ENCODE data around the gene SLC49A4.

GRCh38 chr3:120555443-120556585 is 40.3 kb upstream of the NDUFB4 start:
- PRO-cap: no peak
- RRBS, 2 experiments: no CpG with 5 or more reads among the region's 7 CpGs

DNA sequence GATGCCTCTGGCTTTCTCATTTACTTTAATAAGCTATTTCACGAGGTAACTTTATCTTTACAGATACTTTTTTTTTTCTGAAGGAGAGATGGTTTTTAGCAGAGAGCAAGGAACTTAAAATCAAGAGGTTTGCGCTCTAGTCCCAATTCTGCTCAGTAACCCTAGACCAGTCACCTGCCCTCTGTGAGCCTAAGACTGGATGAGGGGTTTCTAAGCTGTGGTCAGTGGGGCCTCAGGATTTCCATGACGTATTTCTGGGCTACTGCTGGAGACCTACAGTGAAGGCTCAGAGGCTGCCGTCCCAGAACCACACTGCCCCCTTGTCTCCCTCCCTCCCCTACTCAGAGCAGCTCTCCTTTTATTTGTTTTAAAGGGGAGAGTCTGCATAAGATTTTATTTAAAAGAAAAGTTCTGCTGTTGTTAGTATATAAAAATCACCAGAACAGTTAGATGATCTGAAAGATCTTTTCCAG is 28.8 kb upstream of the NDUFB4 start:
- PRO-cap: no peak
- RRBS, 2 experiments: no CpG with 5 or more reads among the region's 4 CpGs

GRCh38 chr3:120642204-120642959 is 39.7 kb downstream of the HGD start:
- PRO-cap: no peak
- RRBS, 2 experiments: no CpG with 5 or more reads among the region's 7 CpGs

- PRO-cap: no peak
- RRBS, 2 experiments: no CpG with 5 or more reads among the region's 6 CpGs
Measured at GRCh38 chr3:121601058-121601848, 8.1 kb downstream of the FBXO40 start.

- PRO-cap: no peak
- RRBS, 2 experiments: no CpG with 5 or more reads among the region's 4 CpGs
Measured at GRCh38 chr3:121836034-121836404, 1.0 kb downstream of the EAF2 start.

GRCh38 chr3:121998776-121999380 is 23.2 kb downstream of the ILDR1 start:
- PRO-cap: no peak
- RRBS, 2 experiments: no CpG with 5 or more reads among the region's 4 CpGs

DNA sequence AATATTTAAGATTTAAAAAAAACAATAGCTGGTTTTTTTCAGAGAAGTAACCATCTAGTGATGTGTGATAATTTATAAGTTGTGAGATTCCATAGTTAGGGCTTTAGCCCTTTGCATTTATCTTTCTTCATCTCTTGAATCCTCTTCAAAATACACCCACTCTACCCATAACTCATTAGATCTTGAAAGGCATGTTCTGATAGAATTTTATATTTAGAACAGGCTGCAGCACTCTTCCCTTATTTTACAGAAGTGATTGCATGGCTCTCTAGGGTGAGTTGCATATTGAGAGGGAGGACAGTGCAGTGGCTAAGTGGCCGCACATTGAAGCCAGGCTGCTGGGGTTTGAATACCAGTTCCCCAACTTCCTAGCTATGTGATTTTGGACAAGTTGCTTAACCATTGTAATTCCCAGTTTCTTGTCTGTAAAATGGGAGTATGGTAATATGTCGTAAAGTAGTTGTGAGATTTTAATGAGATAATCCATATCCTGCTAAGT is 2.5 kb downstream of the CD86 start:
- PRO-cap: no peak
- RRBS, 2 experiments: no CpG with 5 or more reads among the region's 2 CpGs

DNA sequence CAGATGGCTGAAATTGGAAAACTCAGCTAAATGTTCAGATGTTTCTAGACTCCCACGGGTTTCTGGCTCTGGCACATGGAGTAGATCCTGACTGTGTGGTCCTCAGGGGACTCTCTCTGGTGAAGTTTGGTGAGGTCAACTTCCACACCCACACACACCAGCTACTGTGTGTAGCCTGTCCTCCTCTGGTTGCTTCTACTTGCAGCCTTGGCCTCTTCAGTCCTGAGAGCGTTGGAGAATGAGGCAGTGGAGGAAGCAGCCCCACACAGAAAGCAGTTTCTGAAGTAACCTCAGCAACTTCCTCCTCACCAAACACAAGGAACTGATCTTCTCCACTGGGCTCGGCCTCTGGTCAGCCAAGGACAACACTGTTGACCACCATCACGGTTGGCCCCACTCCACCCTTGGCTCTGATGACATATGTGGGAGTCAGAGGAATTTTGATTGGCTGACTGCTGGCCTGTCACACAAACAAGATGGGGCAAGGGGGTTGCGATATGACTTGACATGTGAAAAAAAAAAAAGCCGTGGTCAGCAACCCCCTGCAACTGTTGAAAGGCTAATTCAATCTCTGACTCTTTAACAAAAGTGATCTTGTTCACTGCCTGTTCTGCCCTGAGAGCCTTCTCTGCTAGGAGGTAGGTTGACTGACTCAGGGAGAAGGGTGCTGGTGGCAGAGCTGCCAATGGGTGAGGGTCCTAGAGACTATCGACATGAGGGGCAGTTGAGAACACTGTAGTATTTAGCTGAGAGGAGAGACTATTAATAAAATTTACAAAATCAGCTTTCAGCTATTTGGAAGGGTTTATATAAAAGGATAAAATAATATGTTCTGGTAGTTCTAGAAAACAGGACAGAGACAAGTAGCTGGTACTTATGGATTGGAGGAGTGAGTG is 19.7 kb downstream of the CD86 start:
- PRO-cap: no peak
- RRBS, 2 experiments: no CpG with 5 or more reads among the region's 7 CpGs

GRCh38 chr3:122120063-122120753 is 63.3 kb upstream of the CASR start:
- PRO-cap: no peak
- RRBS, 2 experiments: no CpG with 5 or more reads among the region's 3 CpGs

DNA sequence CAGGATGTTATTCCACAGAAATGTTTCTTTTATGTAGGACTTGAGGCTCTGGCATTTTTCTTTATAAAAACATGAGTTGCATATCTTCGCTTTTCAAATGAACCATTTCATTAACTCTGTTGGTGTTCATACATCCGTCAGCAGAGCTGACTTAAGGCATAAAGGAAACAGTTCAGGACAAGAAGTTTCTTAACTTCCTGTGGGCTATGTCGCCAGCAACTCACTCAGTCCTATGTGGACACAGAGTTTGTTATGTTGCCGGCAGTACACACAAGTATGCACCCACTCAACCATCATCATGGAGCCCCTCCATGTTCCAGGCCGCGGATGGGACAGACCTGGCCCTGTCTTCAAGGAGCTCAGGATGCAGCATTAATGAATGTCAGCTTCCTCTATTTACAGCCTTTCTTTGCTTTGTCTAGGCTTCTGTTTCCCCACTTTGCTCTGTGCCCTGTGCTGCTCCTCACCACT is 64.0 kb downstream of the CASR start:
- PRO-cap: no peak
- RRBS, 2 experiments: no CpG with 5 or more reads among the region's 6 CpGs

DNA sequence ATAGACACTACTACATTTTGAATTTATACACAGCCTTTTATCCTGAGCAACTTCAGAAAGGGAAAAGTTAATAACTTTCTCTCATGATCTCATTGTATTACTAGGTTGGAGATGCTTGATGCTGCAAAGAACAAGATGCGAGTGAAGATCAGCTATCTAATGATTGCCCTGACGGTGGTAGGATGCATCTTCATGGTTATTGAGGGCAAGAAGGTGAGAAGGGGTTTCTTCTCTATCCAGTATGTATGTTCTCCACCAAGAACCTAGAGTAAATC is 8.7 kb downstream of the WDR5B start:
- PRO-cap: no peak
- RRBS, 2 experiments: no CpG with 5 or more reads among the region's 2 CpGs

GRCh38 chr3:122502067-122502820 is 12.5 kb downstream of the KPNA1 start:
- PRO-cap: no peak
- RRBS, 2 experiments: no CpG with 5 or more reads among the region's 3 CpGs

DNA sequence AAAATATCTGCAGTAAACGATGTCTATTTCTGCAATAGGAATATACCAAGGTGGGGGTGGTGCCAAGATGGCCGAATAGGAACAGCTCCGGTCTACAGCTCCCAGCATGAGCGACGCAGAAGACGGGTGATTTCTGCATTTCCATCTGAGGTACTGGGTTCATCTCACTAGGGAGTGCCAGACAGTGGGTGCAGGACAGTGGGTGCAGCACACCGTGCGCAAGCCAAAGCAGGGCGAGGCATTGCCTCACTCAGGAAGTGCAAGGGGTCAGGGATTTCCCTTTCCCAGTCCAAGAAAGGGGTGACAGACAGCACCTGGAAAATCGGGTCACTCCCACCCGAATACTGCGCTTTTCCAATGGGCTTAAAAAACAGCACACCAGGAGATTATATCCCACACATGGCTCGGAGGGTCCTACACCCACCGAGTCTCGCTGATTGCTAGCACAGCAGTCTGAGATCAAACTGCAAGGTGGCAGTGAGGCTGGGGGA is 52.2 kb downstream of the PARP14 start:
- PRO-cap: no peak
- RRBS, 2 experiments: no CpG with 5 or more reads among the region's 15 CpGs

DNA sequence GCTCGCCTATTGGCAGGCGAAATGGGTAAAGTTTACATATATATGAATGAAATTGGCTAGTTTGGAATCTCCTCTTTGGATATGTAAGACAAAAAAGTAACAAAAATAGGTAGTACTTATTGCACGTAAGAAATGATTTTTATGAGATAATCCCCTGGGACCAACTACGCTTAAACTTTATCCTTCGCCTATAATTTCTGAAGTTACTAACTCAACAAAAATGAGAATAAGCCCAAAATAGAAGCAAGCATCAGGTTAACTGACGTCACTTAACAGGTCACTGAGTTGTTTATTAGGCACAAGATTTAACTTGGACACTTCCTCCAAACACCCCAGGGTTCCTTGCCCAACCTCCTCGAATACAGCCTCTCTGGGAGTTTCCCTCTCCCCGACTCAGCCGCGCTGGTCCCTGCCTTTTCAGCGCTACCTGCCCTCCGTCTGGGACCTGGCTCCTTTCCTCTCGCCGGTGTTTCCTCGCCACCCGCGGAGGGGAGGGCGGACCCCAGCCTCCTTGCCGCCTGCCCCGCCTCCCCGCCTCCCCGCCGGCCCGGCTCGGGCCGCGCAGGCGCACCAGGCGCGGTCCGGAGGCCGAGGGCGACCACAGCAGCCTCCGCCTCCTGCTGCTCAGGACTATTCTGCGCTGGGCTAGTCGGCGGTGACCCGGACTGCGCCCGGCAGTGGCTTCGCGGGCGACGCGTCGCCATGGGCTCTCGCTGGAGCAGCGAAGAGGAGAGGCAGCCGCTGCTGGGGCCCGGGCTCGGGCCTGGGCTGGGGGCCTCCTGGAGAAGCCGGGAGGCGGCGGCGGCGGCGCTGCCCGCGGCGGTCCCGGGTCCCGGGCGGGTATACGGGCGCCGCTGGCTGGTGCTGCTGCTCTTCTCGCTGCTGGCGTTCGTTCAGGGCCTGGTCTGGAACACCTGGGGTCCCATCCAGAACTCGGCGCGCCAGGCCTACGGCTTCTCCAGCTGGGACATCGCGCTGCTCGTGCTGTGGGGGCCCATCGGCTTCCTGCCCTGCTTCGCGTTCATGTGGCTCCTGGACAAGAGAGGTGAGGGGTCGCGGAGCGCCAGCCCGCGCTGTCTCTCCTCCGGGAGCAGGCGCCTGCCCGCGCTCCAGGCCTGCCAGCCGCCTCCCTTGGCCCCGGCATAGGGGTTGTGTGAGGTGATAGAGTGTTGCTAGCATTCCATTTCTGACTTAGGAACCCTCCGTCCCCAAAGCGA is at the start of gene SLC49A4:
Gene SLC49A4, plus strand, starts transcription at position 579 of the 1,217 bp plus-strand sequence.
- PRO-cap: bidirectional peak, plus-strand start at position 627 of the sequence, minus-strand start at position 440 of the sequence; unidirectional peak, minus-strand start at position 1,106 of the sequence
- RRBS, 2 experiments: 1 to 2% methylated on average over 34 to 45 of the region's 92 CpGs

- PRO-cap: no peak
- RRBS, 2 experiments: no CpG with 5 or more reads among the region's 7 CpGs
Measured at GRCh38 chr3:122881328-122881869, 86.5 kb downstream of the SLC49A4 start.

DNA sequence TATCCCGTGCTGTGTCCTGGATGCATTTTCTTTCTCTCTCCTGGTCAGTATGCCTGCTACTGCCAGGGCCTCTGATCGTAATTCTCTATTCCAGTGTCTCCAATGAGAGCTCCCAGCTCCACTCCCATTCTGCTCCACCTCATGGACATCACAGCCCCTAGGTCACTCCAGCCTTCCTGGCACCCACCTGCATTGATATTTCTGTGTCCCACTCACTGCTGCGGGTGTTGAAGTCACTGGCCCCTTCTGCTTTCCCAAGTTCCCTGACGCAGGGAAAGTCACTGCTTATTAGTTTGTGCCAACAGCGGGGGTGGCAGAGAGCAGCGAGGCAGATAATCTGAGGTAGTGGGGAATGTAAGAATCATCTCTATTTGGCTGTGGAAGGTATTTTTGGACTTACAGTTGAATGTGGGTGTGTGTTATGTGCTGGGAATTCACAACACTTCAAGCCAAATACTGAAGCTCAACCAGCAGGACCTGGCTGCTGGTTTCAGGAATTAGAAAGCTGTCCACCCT is 58.0 kb downstream of the SEMA5B start:
- PRO-cap: no peak
- RRBS, 2 experiments: no CpG with 5 or more reads among the region's 6 CpGs

DNA sequence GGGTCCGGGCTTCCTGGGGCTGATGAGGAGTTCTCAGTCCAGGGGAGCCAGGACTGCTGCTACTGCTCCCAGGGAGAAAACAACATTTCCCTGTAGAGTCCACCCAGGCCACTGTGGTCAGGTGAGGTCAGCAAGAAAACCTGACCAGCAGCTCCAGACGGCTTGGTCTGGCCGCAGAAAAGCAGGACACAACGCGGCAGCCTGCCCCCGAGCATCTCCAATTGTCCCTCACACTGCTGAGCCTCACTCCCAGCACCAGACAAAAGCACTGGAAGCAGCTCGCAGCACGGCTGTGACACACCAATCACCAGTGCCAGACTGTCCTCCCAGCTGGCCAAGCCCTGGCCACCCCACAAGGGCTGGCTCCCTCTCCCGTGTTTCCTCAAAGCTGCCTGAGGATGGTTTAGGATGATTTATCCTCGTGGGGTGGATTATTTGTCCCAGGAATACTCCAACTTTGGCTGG is 34.5 kb downstream of the SEMA5B start:
- PRO-cap: no peak
- RRBS, 2 experiments: no CpG with 5 or more reads among the region's 10 CpGs

DNA sequence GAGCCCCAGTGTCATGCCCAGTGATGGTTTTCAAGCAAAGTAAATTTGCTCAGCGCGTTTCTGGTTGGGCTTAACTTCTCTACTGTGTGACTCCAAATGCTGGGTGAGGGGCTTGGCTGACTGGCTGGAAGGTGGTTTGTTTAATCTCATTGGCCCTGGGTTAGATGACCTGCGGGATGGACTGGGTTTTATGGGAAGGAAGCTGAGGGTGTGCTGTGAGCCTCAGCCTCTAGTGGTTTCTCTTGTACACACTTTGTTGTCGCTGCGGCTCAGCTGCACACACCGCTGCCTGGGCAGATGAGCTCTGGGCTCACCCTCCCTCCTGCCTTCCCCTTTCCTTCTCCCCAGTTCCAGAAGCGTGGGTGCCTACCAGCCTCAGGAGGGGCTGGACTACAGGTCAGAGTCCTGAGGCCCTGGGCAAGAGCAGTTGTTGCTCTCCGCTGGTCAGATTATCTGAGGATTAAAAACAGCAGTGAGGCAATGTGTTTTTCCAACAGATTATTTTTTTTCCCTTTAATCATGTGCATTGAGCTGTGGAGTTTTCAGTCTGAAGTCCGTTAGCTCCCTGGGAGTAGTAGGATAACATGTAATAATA is 18.6 kb downstream of the PDIA5 start:
- PRO-cap: no peak
- RRBS, 2 experiments: no CpG with 5 or more reads among the region's 9 CpGs

- PRO-cap: no peak
- RRBS, 2 experiments: no CpG with 5 or more reads among the region's 9 CpGs
Measured at GRCh38 chr3:123228287-123229017, 26.7 kb downstream of the SEC22A start.

DNA sequence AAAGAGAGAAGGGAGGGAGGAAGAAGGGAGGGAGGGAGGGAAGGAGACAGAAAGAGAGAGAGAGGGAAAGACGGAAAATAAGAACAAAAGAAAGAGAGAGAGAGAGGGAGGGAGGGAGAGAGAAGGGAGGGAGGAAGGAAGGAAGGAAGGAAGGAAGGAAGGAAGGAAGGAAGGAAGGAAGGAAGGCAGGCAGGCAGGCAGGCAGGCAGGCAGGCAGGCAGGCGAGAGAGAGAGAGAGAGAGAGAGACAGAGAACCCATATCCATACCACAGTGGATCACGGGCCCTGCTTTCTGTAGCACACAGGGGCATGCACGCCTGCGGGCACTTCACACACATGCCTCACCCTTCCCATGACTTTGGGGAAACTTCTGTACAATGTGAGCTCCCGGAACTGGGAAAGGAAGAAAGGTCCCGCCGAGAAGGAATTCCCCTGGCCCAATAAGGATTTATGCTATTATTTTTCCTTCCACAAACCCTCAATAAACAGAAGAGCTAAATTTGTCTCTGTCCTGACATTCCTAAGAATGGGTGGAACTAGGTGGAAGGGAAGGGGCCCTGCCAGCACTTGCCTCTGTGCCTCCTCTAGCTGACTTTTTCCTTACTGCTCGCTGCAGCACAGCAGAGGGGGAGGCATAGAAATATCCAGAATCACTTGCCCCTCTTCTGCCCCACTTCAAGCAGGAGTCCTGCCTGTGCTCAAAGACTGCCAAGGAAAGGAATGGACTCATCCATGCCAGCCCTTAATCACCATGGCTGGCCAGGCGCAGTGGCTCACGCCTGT is 52.1 kb downstream of the ADCY5 start:
- PRO-cap: no peak
- RRBS, 2 experiments: no CpG with 5 or more reads among the region's 11 CpGs